ENCODE data around the gene CCNY.

DNA sequence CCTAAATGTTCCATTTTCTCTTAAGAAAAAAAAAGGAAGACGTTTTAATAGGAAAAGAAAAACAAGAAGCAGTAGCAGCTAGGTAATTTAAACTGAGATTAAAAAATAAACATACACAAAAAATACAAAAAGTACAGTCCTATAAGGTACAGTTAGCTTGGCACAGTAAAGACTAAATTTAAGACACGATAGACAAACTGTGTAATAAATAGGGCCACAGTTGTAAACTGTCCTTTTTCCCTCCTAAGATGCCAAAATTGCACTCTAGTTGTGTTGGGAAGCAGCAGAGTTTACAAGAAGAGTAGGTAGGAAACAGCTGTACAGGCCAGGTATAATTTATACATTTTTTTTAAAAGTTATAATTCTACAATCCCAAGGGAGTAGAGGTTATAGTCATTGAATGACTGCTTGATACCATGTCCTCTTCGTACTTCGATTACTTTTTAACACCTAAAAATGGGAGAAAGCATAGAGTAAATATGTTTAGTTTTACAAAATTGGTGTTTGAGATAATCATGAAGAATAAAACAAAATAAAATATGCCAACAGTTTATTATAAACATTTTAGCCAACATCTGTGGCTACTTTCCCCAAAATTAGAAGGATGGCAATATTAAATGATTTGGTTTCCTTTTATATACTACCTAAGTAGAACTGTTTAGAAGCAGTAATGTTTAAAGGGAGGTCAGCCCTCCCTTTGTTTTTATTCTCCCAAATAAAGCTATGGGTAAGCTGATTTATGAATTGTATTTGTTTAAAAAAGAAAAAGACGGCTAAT is 45.0 kb downstream of the KIF5B start:
- RRBS = no CpG with 5 or more reads among the region's 5 CpGs

GRCh38 chr10:32141038-32141469 is 84.8 kb upstream of the KIF5B start:
- RRBS = no CpG with 5 or more reads among the region's 3 CpGs

GRCh38 chr10:32265847-32266194 is 81.1 kb downstream of the EPC1 start:
- RRBS = no CpG with 5 or more reads among the region's 2 CpGs

- RRBS = no CpG with 5 or more reads among the region's 8 CpGs
Measured at GRCh38 chr10:32362345-32362768, 15.4 kb upstream of the EPC1 start.

DNA sequence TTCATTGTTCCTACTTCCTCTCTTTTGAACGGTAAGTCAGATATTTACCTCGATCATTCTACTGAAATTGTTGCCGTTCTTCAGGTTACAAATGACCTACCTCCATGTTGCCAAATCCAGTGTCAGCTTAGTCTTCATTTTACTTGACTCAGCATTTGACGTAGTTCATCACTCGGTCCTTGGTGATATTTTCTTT is 1.1 kb downstream of the CCDC7 start:
- RRBS = no CpG with 5 or more reads among the region's 5 CpGs

GRCh38 chr10:32919692-32920502 is 38.1 kb downstream of the ITGB1 start:
- RRBS = no CpG with 5 or more reads among the region's 8 CpGs

GRCh38 chr10:32959687-32960528 is 1.9 kb upstream of the ITGB1 start:
- RRBS = no CpG with 5 or more reads among the region's 8 CpGs

- RRBS = no CpG with 5 or more reads among the region's 7 CpGs
Measured at GRCh38 chr10:32971438-32972349, 13.7 kb upstream of the ITGB1 start.

- RRBS = no CpG with 5 or more reads among the region's 3 CpGs
Measured at GRCh38 chr10:32983120-32983993, 25.3 kb upstream of the ITGB1 start.

DNA sequence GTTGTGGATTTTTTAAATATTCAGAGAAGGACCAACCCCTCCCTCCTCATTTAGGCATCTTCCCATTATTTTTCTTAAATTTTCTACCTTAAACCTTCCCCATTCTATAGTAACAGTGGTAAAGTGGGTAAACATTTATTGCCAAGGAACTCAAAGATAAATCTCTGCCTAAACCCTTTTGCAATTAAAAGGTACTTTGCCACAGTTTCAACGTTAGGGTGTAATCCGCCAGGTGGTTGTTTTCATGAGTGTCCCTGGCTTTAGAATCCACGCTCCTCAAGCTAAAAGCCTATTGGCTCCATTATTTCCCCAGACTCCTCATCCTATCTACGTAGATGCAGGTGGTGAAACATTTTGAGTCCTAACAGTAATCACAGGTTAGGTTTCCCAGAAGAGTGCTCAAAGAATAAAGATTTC is 60.5 kb downstream of the NRP1 start:
- RRBS = no CpG with 5 or more reads among the region's 4 CpGs

GRCh38 chr10:34316932-34317468 is 498.1 kb downstream of the PARD3 start:
- RRBS = no CpG with 5 or more reads among the region's 3 CpGs

DNA sequence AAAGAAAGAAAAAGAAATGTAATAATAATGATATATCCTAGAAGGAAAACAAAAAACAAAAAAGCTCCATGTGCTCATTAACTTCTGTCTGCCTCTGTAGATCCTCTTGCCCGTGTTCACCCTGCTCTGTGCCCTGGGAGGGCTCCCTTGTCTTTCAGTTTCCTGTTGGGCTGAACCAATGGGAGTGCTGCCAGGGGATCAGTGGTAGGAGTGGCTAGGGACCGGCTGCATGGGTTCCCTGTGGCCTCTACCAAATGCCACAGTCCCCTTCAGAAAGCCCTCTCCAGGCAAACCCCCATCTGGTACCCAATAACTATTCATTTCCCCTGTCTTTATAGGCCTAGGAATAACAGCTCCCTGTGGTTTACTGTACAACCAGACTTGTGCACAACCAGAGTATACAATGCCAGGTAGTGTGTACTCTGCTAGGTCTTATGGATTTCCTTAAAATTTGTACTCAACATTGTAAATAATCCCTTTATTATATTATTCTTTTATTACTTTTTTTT is 51.8 kb upstream of the PARD3 start:
- RRBS = no CpG with 5 or more reads among the region's 2 CpGs

GRCh38 chr10:35087535-35088354 is 2.4 kb downstream of the CUL2 start:
- RRBS = no CpG with 5 or more reads among the region's 4 CpGs

GRCh38 chr10:35140502-35141269 is 14.0 kb downstream of the CREM start:
- RRBS = no CpG with 5 or more reads among the region's 4 CpGs

GRCh38 chr10:35217443-35217777 is 90.8 kb downstream of the CREM start:
- RRBS = no CpG with 5 or more reads among the region's 5 CpGs

GRCh38 chr10:35336089-35336835 is at the start of gene CCNY:
Gene CCNY (plus strand): TSS chr10:35336509.
- RRBS = 2% methylated on average over 46 of the region's 111 CpGs

GRCh38 chr10:35371393-35372083 is 35.2 kb downstream of the CCNY start:
- RRBS = no CpG with 5 or more reads among the region's 4 CpGs

DNA sequence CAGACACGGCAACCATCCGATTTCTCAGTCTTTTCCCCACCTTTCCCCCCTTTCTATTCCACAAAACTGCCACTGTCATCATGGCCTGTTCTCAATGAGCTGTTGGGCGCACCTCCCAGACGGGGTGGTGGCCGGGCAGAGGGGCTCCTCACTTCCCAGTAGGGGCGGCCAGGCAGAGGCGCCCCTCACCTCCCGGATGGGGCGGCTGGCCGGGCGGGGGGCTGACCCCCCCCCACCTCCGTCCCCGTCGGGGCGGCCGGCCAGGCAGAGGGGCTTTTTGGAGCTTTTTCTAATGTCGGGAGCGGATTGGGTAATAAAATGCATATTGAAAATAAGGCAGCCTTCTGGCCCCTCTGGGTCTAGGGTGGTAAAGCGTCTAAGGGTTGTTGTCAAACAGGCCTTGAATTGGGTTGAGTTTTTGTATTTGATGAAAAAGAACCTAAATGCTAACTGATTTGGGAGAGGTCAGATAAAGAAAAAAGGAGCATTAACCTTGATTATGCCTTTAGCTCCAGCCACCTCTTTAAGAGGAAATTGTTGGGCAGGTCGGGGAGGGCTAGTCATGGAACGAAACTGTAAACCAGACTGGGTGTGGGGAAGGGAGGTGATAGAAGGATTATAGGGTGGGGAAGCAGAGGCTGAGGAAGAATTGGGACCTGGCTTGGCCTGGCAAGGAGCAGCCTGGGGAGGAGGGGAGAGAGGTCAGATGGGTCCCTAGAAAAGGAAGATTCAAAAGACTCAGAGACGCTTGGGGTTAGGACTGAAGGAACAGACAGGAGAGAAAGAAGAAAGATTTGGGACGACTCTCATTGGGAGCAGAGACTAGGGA is 70.5 kb downstream of the CCNY start:
- RRBS = no CpG with 5 or more reads among the region's 23 CpGs

DNA sequence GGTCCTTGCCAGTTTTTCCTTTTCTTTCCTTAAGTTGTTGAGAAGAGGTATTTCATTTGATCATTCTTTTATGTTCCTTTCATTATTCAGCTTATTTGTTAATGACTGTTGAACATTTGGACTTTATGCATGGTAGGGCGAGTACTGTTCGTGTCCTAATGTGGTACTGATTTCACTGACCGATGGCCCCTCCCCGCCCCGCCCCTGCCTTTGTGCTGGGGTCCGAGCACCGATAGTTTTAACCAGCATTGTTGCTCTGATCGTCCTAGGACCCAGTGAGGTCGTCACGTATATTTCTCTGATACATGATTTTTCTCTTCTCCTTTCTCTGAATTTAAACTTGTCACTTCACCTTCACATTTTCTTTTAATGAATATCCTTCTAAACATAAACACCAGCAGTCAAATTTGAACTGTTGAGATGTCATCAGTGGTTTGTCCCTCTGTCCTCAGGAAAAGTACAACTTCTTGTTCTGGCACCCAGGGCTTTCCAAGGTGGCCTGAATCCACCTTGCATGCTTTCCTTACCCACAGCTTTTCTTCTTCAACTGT is 128.9 kb downstream of the CCNY start:
- RRBS = no CpG with 5 or more reads among the region's 10 CpGs

- RRBS = 2% methylated on average over 36 of the region's 57 CpGs
Measured at GRCh38 chr10:35641596-35641979, 508 bp downstream of the FZD8 start.

All from Ishikawa (cell line).